ENCODE results near the gene NSMCE1.

- RRBS = no CpG with 5 or more reads among the region's 4 CpGs
These were observed 57.2 kb downstream of the USP31 start for GRCh38 chr16:23091956-23092631.

DNA sequence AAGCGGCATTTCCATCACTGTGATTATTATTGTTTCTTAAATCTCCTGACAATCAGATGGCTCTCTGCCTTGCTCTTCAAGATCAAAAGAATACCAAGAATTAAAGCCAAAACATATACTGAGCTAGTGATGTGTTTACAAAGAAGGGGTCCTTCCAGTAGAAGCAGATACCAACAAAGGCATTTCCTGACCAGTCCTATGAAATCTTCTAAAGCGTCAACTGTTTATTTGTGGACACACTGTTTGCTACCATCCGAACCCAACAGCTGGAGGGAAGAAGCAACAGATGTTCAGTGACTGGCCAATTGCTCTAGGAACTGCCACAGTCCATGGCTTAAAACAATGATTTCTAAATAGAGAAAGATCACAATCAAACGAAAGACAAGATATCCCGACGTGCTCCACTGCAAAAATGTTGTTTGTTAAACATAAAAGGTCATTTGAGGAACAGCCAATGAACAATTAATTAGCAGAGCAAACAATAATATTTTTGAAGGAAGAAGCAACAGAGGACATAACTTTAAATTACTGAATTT is 17.4 kb downstream of the USP31 start:
- RRBS = no CpG with 5 or more reads among the region's 6 CpGs

GRCh38 chr16:23146918-23147771 is 2.1 kb downstream of the USP31 start:
- RRBS = no CpG with 5 or more reads among the region's 19 CpGs

DNA sequence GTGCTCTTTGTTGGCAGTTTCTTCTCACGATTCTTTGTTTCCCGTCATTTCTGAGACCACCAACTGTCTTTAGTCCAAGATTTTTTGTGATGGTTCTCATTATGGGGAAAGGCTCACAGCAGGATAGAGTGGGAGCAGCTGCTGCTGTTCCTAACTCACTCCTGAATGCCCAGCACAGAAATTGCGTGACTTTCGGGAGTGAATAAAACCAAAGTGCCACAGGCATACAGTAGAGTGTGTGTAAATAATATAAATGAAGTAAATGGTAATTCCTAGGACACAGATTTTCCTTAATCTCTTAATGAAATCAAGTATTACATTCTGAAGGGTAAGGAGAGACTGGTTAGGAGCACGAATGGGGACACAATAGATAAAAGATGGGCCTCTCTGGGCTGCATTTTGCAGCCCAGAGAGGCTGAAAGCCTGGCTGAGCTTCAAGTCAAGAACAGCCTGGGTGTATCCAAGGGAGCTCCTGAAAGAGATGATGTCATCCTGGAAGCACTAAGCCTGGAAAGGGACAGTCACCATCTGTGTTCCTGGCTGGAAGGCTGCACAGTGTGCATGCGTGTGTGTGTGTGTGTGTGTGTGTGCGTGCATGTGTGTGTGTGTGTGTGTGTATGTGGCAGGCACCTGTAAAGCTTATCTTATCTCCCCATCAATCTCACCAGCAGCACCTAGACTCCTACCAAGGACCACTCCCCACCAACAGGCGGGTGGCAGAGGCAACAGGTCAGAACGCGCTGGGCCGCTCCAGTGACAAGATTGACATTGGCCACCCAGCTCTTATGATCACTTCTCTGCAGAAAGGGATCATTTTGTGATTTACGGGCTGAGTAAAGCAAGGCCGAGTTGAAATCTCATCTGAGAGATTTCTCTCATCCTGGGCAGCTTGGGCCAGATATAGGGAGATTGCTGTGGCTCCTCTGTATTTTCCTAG is 44.2 kb downstream of the COG7 start:
- RRBS = no CpG with 5 or more reads among the region's 13 CpGs

- RRBS = no CpG with 5 or more reads among the region's 7 CpGs
These were observed 35.6 kb downstream of the COG7 start for GRCh38 chr16:23417308-23417917.

DNA sequence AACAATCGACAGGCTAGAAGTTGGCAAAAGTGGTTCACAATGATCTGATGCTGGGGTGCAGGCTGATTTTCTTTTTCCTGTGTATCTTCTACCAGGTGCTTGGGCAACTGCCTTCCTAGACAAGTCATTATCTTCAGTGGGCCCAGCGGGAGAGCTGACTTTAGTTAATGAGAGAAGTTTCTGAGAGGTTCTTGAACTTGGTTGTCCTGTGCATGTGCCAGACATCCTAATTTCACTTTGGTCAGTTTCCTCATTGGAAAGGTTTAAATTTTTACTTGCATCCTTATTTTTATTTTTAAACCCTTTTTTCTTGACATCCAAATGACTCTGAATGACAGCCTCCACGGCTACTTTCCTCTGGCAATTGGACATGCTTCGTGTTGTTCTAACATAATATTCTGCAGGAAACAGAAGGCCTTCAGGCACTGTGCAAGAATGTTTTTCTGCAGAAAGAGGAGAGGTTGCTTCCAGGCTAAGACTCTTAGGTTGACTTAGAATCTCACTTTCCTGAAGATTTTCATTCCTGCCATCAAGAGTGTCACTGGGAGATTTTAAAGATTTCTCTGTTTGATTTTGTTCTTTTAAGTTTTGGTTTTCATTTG is 6.1 kb downstream of the PALB2 start:
- RRBS = no CpG with 5 or more reads among the region's 4 CpGs

DNA sequence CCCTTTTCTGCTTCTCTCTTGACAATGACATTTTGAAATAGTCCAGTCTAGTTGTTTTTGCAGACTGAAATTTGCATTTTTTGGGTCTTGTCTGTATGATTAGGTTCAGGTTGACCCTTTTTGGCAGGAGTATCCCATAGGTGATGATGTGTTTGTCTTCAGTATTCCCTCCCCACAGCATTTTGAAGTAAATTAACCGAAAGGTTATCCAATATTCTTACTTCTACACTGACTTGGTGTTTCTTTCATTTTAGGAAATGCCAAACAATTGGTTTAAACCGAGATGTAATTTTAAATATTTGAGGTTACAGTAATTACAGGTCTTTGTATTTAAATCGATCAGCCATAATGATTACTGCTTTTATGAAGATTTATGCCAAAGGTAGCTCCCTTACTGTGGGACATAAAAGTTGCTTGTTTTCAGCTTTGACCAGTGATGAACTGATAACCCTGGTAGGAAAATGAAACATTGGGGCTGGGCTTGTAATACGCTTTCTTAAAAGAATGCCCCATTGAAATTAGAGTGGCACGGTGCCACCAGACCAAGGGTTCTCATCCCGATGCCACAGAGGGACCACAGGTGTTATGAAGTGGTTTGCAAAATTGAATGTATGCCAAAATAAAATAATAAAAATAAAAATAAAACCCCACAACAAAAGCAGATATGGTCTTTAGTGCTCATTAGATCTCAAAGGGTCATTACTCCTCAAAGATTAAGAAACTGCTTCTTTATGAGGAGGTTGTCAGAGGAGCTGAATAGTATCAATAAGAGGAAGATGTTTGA is 7.3 kb downstream of the TNRC6A start:
- RRBS = no CpG with 5 or more reads among the region's 6 CpGs

- RRBS = no CpG with 5 or more reads among the region's 18 CpGs
These were observed 84.2 kb downstream of the ARHGAP17 start for GRCh38 chr16:24930807-24931526.

GRCh38 chr16:24977566-24978355 is 37.4 kb downstream of the ARHGAP17 start:
- RRBS = no CpG with 5 or more reads among the region's 8 CpGs

DNA sequence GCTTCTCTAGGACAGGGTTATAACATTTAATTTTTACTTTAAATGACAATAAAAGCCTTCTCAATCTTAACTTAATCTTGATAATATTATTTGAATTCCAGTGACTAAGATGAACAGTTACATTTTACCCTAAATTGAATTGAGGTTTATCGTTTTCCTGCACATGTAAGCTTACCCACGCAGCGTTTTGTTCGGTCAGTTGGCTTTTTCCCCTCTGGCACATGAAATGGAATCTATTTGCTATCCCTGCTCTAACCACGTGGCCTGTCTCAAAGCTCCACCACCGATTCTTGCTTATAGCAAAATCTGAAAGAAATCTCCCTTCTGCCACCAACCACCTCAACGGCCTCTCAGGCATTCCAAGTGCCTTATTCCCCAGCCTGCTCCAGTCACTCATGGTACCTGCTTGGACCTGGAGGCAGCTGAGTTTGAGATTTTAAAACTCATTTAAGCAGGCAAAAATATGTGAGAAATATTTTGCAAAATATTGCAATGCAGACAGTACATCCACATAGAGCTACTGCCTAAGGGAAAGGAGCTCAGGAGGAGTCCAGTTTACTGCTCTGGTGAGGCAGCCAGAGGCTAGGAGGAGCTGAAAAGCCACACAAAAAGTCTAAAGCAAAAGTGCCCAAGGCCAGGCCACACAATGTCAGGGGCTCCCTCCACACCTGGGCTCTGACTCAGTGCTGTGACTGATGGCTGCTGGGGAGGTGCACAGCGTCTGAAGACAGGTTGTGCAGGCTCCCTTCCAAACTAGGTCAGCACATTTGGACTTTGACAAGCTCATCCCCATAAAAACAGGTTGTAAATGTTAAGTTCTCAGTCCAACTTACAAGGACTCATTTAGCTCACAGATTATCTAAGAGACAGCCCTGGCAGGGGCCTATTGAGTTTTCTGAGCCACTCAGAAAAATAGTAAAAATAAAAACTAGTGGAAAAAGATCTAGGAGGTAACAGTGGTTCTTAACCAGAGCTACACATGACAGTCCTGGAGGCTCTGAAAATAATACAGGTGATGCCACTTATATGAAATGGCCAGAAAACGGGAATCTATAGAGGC is 26.3 kb downstream of the ARHGAP17 start:
- RRBS = no CpG with 5 or more reads among the region's 9 CpGs

- RRBS = no CpG with 5 or more reads among the region's 3 CpGs
These were observed 45.7 kb upstream of the ARHGAP17 start for GRCh38 chr16:25060828-25061279.

DNA sequence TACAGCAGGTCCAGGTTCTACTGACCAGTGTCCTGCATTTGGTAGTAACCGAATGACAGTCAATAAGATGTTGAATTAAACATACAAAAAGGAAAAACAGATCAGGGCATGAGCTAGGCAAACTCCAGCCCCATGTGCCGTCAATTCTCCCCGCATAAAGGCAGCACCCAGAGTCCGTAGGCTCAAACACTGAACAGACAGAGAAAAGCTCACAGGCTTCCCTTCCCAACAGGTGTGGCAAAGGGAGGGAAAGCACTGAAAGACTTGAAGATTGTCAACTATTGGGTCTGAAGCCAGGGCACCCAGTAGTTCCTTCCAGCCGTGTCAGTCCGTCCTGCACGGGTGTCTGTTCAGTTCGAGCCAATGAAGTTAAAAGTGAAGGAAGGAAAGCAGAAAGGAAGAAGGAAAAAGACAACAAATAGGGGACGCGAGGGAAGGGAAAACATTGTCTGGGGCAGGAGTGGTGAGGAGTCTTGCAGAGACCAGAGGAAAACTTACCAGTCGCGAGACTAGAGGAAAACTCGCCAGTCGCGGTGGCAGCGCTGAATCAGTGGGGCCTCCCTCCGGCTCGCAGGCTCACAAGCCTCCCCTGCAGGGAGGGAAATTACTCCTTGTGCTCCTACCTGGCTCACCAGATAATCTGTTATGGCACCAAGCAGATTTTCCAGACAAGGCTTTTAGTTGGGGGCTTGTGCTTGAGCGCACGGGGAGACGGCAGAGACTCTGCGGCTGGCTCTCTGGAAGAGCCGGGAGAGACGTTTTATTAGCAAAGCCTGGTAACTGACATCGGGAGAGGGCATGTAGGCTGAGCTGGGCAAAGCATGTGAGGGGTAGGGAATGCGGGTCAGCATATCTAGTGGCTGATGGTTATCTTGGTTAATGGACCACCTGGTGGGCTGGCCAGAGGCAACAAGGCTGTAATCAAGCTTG is 36.9 kb downstream of the LCMT1 start:
- RRBS = no CpG with 5 or more reads among the region's 26 CpGs

DNA sequence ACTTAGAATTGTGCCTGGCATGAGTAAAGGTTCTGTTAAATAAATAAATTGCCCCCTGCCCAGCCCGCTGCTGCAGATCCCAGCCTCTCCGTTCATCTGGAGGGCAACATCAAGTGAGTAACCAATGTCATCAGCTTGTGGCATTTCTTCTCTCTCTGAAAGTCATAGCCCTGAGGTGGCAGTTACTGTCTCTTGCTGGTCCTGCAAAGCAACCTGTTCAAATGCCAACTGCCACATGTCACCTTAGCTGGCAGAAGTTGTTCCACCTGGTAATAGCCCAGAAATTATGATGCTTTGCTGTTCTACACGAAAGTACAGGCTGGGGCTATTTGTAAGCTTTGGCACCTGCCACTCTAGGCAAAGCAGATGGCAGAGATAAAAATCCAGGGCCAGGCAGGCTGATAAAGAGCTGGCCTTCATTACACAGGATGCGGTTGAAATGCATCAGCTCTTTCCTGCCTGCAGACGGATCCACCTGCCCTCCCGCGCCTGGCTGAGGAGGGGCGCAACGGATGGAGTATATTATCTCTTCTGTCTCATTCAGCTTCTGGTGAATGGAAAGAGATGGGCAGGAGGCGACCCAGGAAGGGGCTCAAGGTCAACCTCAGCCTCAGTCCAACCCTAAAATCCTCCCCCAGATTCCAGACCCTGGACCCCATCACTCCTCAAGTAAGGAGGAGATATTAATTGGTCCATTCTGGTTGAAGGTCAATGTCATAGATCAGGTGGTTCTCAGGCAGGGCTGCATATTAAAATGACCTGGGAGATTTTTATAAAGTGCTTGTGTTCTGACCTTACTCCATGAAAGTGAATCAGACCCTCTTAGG is 29.3 kb upstream of the KDM8 start:
- RRBS = no CpG with 5 or more reads among the region's 10 CpGs

GRCh38 chr16:27222689-27223291 is 19.5 kb downstream of the KDM8 start:
- RRBS = no CpG with 5 or more reads among the region's 17 CpGs

- RRBS = no CpG with 5 or more reads among the region's 16 CpGs
These were observed 25.5 kb downstream of the NSMCE1 start for GRCh38 chr16:27242802-27243748.

DNA sequence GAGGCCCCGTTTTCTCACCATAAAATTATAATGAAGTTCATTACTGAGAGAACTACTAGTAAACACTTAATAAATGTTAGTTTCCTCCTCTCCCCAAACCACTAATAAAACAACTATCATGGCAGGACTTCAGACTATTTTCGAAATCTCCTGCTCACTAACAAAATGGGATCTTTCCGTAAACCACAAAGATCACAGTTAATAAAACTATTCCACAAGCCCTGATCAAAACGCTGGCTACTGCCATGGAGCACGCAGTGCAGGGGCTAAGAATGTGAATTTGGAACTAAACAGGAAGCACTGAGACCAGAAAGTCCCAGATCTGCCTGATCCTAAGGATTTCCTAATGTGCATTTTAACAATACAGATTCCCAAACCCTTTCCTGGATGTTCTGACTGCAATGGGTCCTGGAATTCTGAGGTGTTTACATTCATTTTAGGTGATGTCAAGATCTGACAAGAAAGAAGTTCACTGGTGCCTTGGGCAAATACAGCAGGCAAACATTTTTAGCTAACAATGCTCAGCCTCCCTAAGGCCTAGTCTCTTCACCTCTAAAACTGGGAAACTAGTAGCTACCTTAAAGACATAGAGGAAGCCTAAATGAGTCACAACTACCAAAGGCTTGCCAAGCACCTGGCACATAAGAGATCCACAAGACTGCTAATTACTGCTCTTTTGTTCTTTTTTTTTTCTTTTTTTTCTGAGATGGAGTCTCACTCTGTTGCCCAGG is 10.3 kb downstream of the NSMCE1 start:
- RRBS = no CpG with 5 or more reads among the region's 5 CpGs

GRCh38 chr16:27268442-27269199 is at the start of gene NSMCE1:
TSS of gene NSMCE1 (minus strand) at chr16:27268772.
- RRBS = 2% methylated on average over 4 of the region's 52 CpGs

GRCh38 chr16:27326565-27327619 is 13.1 kb downstream of the IL4R start:
- RRBS = no CpG with 5 or more reads among the region's 23 CpGs

DNA sequence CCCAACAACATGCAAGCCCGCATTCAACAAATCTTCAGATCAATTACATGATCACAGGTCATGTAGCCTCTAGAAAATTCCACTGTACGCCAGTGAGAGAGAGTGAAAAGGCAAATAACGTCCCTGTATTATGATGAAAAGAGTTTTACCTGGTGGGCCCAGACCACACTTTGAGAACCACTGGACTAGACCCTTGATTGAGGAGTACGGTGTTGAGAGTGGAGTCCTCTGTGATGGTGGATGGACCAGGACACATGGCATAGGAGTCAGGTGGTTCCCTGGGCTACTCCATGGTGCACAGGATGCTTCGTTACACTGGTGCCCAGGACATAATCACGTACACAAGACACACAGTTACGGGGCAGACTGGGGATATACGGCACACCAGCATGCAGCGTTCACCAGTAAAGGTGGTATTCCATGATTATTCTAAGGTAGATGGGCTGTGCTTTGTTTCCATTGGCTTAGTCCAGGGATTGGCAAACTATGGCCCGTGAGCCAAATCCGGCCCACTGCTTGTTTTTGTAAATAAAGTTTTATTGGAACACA is 29.1 kb downstream of the IL4R start:
- RRBS = no CpG with 5 or more reads among the region's 11 CpGs

DNA sequence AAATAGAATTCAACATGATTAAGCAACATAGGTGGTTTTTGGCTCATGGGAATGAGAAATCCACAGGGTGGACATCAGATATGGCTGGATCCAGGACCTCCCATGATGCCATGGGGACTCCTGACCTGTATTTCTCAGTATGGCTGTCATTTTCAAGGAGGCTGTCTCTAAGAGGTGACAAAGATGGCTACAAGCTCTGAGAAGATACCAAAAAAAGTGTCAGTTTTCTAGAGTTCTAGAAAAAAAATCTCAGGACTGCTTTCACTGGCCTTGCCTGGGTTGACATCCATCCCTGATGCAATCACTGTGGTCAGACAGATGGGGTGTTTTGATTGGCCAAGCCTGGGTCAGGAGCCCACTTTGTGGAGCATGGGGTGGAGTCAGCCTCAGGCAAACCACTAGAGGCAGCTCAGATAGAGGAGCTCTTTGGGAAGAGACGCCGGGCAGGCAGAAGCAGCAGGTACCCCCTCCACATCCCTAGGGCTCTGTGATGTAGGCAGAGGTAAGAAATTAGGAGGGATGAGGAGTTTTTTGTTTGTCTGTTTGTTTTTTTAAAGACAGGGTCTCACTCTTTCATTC is 25.0 kb downstream of the IL21R start:
- RRBS = no CpG with 5 or more reads among the region's 2 CpGs

Measured in BE2C (cell line).